Kidney epithelial cell (primary cell): ENCODE measurements around a stretch of chr15.

DNA sequence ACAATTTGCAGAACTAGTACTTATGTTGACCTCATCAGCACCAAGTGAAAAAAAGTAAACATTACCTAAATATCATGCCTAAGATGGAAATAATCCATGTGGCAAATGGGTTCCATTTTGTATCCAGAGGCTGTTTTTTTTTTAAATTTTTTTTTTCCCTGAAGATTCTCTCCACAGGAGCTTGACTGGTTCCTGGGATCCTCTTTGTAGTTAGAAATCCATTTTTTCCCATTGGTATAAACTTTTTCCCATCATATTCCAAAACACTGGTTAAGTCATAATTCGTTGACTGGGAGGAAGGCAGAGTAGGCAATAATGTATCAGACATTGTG, 127.1 kb upstream of the TMCO5A start:
- RAMPAGE, long total RNA = no peak
- RRBS = no CpG with 5 or more reads among the region's 1 CpG

GRCh38 chr15:37872729-37873078, 61.7 kb upstream of the TMCO5A start:
- RAMPAGE, long total RNA = no peak
- RRBS = no CpG with 5 or more reads among the region's 6 CpGs

DNA sequence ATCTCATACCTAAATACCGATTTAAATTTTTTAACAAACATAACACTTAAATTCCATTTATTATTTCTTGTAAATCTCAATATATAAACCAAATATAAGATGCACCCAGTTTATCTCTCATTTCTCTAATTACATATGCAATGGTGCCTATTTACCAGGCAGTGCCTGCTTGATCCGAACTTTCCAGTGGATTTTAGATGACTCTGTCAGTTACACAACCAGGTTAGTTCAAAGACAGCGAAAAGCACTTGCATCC, 56.8 kb upstream of the TMCO5A start:
- RAMPAGE, long total RNA = no peak
- RRBS = no CpG with 5 or more reads among the region's 3 CpGs

DNA sequence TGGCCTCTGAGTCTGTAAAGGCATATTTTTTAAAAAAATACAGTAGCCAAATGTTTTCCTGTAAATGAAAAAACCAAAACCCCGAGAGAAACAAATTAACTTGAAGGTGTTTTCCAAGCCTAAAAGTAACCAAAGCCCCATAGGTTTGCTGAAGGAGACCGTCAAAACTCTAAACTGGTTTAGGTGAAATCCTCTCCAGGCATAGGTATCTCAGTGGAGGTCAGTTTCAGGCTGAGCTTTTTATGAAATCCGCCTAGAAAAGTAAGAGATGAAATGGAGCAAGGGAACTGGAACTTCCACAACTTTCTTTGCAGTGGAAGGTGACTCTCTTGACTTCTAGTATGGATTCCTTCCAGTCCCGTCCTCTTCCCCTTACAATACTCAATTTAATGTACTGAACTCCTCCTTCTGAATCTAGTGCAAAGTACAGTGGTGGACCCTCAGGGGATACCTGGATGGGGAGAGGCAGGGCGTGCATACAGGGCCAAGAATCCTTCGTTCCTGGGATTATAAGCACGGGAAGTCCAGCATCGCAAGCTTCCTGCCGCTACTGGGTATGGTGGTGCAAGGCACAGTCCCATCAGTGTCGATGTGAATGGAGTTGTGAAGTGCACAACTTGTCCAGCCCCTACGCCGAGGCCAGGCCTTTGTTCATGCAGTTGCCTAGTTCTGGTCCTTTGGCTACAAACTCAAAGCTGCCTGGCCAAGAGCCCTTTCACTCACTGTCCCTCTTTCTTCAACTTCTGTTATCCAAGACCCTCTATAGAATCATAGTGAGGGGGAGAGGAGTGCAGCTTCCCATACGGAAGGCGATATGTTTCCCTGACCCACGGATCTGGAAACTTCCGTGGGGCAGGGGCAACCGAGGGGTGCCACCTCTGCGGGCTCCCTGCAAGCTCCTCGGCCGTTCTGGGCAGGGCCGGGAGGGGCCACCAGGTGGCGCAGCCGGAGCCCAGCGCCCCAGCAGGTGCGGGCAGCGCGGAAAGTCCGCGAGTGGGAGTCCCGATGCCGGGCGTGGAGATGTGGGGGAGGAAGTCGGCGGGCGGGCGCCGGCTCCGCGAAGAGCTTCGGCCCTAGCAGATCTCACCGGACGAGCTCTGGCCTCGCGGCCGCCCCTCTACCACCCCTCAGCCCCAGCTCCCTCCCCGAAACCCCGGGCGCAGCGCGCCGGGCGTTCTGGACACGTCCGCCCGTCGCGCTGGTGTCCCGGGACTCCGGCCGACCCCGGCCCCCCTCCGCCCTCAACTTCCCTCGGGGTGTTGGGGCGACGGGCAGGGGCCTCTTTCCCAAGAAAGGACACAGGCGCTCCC, 900 bp downstream of the RASGRP1 start:
- RAMPAGE, long total RNA = no peak
- RRBS = 1% methylated on average over 30 of the region's 66 CpGs

GRCh38 chr15:38671493-38672254, 107.1 kb upstream of the RASGRP1 start:
- RAMPAGE, long total RNA = no peak
- RRBS = no CpG with 5 or more reads among the region's 7 CpGs

GRCh38 chr15:39585146-39586199, 4.6 kb downstream of the THBS1 start:
- RAMPAGE, long total RNA = no peak
- RRBS = no CpG with 5 or more reads among the region's 11 CpGs

DNA sequence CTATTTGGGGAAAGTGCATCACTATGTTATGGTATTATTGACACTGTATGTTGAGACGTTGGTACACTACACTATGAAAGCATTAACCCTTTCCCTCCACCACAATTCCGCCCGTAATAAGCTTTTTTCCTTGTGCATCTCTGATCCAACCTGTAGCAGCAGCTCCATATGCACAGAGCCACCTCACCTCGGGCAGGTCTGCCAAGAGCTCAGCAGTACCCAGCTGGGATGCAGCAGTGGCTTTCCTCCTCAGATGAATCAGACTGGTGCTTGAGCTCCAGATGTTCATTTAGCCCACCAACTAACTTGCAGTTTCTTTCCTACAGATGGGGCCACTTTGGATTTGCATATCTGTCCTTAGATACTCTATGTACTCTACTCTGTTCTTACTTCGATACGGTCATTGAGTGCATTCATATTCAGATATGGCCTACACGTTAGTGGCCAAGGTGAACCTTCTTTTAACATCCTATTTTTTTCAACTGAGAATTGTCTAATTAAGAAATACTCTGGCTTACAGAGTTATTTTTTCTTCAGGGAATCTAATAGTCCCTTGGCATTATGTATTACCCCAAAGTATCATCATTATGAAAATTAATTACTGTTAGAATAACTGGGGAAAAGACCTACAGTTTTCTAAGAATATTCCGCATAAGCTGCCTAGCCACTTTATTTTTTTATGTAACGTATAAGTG, 14.9 kb upstream of the FSIP1 start:
- RAMPAGE, long total RNA = no peak
- RRBS = no CpG with 5 or more reads among the region's 9 CpGs

DNA sequence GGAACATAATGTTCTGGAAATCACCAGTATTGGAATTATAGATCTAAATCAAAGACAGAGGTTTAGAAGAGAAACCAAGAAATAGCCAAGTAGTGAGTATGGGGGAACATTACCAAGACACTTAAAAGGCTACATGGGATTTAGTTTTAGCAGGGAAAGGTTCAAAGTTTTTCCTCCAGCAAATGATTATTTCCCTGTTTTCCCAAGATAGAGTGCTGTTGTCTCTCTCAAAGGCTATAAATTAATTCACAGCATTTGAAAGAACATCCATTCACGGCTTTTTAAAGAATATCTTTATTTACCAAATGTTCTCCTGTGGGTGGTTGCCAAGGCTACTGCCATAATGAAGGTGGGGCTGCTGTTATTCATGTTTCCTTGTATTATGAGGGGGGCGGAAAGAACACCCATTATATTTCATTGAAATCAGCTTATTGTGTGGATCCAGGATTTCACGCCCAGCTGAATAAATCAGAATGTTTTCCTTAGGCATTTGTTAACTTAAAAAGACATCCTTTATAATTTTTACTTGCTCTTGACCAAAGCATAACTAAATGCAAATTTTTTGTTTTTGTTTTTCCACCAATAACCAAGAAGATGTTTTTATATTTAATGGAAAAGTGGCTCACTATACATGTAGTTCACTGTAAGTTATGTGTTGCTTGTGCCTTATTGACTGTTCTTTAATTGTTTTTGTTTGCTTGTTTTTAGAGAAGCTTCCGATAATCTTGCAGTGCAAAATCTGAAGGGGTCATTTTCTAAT, 10.1 kb downstream of the SRP14 start:
- RAMPAGE, long total RNA = no peak
- RRBS = no CpG with 5 or more reads among the region's 4 CpGs

DNA sequence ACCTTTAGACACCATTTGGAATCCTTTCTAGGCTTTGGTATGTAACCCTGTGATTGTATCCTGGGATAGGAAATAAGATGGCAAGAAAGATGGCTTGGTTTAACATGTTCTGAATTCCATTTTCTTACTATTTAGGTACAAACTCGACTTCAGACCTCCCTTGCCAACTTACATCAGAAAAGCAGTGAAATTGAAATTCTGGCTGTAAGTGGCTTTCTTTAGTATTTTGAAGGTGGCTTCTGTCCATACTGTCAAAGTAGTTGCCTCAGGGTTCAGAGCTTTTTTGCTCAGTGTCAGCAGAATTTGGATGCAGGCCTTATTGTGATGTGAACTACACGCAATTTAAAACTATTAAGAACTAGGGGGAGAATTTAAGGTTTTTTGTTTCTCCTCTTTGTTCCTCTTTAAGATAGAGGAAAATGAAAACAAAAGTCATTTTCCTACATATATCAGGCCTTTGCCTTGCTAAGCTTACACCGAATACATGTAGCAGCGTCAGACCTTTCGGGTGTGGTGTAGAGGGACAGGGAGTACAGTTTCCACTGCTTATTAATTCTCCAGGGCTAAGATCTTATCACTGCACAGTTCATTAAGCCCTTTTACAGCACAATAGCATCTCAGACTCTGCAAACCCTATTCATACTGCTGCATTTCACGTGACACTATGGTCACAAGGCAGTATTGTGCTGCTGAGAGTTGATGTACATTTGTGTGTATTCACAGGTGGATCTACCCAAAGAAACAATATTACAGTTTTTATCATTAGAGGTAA, 6.8 kb downstream of the SRP14 start:
- RAMPAGE, long total RNA = no peak
- RRBS = no CpG with 5 or more reads among the region's 6 CpGs

DNA sequence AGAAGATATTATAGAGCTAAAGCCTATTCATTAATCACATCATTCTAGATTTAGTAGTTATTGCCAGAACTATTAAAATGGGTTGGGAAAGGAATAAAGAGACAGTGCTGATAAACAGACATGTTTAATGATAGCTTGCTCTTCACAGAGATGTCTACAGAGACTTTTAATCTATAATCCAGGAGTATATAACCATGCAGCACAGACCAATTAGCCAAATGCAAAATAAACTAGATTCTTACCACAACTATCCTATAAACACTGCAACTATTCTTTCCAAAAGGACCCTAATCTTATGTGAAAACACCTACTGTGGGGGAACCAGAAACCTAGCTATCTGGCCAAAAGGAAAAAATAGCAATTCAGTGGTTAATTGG, 3.1 kb downstream of the SRP14 start:
- RAMPAGE, long total RNA = no peak

DNA sequence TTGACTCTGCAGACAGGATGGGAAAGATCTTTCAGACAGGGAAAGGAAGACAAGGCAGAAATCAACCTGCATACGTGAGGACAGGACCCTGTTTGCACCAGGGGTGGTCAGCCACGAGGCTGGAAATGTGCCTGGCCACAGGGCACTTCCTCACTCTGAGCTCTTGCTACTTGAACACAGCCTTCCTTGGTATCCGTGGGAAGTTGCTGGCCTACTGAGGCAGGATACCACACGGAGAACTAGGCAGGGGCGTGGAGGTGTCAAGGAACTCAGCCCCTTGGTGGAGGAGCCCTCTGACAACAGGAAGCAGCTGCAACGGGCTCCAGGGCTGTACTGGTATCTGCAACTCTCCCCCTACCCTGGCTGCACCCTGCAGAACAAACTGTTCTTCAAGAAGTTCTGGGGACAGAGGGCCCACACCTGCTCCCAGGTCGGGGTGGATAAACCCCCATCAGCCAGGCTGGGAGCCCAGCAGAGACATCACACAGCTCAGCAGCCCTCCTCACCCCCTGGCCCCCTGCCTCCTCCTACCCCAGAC, 9.4 kb upstream of the SRP14 start:
- RAMPAGE, long total RNA = no peak
- RRBS = no CpG with 5 or more reads among the region's 7 CpGs

DNA sequence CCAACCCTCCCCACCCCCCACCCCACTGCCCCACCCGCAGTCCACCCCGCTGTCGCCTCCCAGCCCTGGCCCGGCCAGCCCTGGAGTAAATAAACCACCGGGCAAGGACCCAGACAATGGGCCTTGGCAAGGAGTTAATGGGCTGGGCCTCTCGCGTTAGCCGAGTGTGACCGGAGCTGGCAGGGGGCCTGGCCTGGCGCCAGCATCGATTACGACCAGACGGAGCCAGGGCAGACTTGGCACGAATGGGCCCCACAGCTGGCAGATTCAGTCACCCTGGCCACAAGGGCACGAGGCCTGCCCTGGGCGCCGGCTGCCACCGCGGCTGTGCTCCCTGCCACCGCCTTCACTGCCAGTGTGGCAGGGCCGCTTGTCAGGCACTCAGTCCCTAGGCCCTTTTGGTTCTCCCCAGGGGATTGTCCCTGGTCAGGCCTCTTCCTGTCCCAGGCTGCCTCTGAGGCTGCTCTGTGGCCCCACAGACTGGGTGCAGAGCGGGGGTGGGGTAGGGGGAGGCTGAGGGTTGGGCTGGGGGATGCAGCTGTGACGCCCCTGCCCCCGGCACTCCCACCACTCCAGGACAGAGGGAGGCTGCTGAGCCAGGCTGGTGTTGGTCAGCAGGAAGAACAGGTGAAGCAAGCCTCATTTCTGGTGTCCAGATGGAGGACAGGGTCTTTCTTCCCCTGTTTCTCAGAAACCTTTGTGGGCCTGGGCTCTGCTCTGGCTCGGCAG, 30.3 kb upstream of the SRP14 start:
- RAMPAGE, long total RNA = no peak
- RRBS = 3% methylated on average over 5 of the region's 25 CpGs

DNA sequence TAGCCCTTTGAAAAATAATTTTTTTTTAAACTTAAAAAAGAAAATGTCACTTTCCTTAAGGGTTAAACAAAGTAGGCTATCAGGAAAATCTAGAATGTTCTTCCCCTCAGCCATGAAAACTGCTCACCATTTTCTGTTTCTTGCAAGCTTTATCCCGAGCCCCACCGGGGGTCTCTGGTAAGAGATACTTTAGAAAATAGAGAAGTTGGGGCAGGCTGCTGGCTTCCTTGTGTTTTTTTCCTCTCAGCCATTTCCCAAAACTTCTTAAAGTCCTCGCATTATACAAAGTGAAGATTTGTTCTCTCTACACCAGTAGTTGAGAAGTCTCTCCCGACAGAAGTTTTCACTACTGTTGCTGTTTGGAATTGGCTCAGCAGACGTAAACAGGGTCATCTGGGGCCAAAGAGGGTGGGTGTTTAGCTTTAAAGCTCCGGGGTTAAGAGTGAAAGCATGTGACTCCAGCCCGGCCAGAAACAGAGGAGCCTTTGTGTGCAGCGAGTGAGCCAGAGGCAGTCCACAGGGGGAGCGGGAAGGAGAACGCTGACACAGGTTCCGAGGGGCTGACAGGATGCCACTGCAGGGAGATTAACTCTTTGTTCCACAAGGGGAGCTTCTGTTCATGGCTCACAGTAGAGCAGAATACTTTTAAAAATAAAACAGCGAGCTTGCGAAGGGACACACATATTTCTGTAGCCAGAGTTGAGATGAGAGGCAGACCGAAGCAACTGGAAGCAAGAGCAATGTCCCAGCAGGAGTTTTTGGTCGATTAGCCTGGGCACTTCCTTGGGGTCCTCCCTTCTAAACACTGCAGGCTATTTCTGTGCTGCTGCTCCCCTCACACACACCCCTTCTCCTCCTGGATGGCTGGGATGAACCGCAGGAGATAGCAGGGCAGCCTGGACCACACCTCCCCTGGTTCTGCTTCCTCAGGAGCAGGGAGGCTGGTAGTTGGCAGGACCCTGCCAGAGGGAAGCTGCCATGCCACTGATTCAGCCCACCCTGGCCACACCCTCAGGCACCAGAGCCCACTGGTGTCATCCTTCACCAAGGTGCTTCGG, 26.9 kb downstream of the BMF start:
- RAMPAGE, long total RNA = no peak
- RRBS = no CpG with 5 or more reads among the region's 17 CpGs

GRCh38 chr15:40082460-40083149, 26.1 kb downstream of the BMF start:
- RAMPAGE, long total RNA = no peak
- RRBS = no CpG with 5 or more reads among the region's 13 CpGs

- RAMPAGE, long total RNA = no peak
- RRBS = no CpG with 5 or more reads among the region's 9 CpGs
Measured at GRCh38 chr15:40084582-40085015, 24.1 kb downstream of the BMF start.

- RAMPAGE, long total RNA = no peak
- RRBS = no CpG with 5 or more reads among the region's 6 CpGs
Measured at GRCh38 chr15:40088827-40089695, 19.6 kb downstream of the BMF start.

DNA sequence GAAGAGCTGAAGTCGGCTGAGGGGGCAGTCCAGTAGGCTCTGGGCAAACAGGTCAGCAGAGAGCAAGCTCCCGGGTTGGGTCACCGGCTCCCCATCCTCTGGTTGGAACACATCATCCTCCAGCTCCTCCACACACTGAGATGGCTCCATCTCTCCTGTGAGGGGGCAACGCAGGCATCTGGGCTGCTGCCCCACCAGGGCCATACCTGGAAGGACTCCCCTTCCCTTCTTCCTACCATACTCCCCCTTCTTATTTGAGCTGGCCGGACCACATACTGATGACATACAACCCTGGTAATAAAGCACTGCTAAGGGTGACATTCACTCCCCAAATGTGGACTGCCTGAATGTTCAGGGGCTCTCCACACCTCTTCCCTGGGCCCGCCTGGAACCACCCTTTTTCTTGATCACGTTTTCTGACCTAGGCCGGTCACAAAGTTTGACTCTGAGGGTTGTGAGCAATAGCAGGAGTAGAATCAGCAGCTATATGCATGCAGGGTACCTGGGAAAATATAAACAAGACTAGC, 2.7 kb downstream of the BMF start:
- RAMPAGE, long total RNA = no peak
- RRBS = no CpG with 5 or more reads among the region's 8 CpGs

DNA sequence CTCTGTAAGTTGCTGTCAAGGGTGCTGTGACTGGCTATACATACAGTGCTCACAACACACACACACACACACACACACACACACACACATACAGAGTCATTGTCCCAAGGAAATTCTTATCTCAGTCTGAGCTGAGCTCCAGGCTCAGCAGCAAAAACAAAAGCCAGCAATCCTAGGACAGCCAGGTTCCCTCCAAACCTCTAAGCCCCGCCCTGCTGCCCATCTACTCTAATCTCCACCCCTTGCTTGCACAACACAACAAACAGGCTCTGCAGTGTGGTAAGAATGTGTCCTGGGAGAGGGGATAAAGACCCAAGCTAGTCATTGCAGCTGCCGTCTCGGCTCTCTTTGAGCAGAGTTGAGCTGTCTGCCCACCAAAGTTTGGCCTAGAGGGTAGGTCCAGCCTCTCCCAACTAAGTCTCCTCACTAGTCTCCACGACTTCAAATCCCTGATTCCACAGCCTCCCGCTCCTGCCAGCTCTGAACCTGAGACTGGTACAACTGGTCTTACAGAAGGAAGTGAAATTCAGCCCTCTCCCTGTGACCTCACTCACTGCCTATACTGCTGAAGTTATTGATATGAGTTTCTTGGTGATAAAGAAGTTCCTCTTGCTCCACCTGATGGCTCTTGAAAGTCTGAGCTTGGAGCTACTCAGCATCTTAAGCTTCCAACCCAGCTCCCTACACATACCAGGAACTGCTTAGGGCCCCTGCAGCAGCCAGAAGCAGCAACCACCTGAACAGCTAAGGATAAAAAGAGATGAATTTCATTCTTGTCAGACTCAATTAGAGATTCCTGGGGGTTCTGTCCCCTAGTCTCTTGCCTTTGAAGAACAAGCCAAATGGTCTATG, 2.0 kb downstream of the BMF start:
- RAMPAGE, long total RNA = no peak
- RRBS = no CpG with 5 or more reads among the region's 5 CpGs

DNA sequence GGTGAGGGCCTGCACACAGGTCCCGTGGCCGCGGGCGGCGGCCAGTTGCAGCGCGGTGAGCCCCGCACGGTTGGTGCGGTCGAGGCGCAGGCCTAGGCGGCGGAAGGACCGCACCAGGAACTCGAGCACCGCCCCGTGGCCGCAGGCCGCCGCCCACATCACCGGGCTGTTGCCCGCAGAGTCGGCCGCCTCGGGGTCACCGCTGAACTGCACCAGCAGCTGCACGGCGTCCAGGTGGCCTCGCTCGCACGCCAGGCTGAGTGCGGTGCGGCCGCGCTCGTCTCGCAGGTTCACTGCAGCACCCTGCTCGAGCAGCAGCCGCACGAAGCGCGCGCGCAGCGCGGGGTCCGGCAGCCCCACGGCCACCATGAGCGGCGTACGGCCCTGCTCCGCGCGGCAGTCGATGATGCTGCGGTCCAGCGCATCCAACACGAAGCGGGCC, 778 bp downstream of the ANKRD63 start:
- RAMPAGE, long total RNA = no peak
- RRBS = no CpG with 5 or more reads among the region's 60 CpGs

- RAMPAGE, long total RNA = no peak
- RRBS = no CpG with 5 or more reads among the region's 11 CpGs
Measured at GRCh38 chr15:40332025-40333297, 8.3 kb downstream of the CCDC9B start.